A375 (cell line): ENCODE results near the gene CNKSR3.

DNA sequence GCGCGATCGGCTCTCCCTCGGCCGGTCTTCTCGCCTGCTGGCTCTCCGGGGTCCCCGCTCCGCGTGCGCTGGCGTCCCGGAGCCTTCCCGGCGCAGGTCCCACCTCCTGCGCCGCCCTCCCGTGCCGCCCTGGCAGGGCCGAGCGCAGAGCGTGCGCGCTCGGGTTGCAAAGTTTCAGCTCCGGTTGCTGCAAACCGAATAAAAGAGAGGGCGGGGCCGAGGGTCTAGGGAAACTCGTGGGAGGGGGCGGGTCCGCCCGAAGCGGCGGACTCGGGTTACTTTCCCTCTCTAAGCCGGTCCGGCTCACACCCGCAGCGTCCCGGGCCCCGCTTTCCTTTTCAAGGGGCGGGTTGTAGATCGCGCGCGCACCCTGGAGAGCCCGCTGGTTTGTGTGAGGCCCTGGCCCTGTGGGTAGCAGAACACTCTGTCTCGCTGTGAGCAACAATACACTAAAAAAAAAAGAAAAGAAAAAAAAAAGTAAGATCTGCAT lies at the start of gene CNKSR3:
Gene CNKSR3 (minus strand): TSS at position 200 of the 490 bp plus-strand sequence.
- RAMPAGE, long total RNA: no peak

DNA sequence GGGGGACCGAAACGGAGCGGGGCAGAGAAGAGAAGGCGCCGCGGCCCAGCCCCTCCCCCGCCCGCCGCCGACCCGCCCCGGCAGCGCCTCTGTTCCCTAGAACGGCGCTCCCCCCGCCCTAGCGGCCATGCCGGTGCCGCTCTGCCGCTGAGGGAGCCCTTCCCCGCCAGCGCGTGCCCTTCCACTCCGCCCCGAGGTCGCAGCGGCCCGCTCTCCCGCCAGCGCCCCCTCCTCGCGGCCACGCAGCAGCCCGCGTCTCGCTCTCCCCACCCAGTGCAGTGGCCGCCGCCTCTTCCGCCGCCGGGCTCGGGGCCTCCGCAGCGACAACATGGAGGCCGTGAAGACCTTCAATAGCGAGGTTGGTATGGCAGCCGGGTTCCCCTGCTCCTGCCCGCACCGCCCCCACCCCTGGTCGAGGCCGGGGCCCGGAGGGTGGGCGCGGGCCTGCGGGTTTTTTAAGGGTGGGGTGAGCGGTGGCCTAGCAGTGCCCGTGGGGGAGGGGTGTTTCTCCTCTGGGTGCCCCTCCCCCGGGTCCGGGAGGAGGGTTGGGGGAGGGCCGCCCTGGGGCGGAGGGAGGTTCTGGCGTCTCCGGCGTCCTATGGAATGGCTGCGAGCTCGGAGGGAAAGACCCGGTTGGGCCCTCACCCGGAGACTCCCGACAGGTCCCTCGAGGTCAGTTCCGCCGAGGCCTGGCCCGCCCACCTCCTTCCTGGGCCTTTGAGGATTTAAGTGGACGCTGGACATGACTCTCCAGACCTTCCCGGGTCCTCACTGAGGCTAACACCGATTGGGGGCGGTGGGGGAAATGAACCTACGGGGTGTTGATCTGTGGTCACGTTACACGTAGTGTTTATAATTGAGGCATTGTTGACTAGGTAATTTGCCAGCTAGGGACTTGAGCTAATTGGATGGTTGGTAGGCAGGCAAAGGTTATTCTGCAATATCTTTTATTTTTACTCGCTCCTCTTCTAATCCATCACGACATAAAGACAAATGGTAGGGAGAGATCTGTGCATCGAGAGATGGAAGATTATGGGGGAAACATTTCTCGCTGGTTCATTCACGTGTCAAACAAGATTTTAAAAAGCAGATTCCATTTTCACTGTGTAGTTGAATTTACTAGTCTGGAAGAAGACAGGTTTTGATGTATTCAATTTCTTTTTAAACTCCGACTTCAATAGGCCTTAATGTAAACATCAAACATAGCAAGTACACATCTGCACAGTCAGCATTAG lies 774 bp downstream of the SCAF8 start:
- RAMPAGE, long total RNA: no peak

DNA sequence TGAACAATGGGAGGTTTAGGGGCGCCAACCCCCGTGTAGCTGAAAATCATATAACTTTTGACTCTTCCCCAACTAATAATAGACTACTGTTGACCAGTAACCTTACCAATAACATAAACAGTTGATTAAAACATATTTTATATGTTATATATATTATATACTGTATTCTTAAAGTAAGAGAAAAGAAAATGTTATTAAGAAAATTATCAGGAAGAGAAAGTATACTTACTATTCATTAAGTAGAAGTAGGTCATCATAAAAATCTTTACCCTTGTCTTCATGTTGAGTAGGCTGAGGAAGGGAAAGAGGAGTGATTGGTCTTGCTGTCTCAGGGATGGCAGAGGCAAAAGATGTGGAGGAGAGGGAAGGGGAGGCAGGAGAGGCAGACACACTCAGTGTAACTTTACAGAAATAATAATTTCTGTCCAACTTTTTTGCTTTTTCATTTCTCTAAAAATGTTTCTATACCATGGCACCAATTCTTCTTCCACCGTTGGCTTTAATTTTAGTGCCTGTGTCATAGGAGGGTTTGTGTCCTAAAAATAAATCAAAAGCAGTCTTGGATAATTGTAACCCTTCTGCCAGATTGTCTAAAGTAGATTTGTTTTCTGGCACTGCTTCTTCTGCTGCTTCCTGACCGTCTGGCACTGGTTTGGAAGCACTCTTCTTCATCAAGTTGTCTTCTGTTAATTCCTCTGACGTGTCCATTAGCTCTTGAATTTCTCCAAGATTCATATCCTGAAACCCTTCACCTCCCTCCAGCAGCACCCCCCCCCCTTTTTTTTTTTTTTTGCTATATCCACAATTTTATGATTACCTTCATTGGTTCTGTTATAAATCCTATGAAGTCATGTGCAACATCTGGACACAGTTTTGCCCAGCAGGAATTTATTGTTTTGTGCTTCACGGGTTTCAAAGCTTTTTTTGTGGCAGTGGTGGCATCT lies 32.9 kb downstream of the SCAF8 start:
- RAMPAGE, long total RNA: no peak

DNA sequence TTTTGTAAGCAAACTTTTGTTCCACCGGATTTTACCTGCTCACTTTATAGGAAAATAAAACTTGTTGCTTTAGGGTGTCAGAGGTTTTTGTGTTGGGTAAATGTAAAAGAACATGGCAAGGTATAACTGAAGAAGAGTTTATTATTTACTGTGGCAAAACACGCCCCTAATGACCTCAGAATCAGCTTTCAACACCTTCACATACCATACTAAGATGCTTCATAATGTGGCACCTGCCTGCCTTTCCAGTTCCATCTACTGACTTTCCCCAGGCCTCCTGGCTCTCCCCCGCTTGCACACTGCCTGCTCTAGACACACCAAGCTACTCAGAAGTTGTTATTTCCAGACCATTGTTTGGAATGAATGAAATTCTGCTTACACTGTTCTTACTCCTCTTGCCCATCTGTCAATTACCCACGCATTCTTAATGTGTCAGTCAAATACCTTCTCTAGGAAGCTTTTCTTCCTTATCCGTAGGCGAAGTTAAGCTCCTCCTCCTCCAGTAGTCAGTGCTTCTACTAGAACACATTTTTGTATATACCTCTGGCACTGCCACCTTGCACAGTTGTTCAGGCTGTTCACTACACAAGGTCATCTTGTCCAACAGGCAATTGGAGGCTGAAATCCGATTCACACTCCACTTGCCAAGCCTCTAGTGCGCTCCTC lies 1.8 kb downstream of the TIAM2 start:
- RAMPAGE, long total RNA: no peak

- RAMPAGE, long total RNA: no peak
These were observed 109.7 kb upstream of the CLDN20 start for GRCh38 chr6:155153884-155154644.

GRCh38 chr6:155182945-155183626 lies 80.7 kb upstream of the CLDN20 start:
- RAMPAGE, long total RNA: no peak

DNA sequence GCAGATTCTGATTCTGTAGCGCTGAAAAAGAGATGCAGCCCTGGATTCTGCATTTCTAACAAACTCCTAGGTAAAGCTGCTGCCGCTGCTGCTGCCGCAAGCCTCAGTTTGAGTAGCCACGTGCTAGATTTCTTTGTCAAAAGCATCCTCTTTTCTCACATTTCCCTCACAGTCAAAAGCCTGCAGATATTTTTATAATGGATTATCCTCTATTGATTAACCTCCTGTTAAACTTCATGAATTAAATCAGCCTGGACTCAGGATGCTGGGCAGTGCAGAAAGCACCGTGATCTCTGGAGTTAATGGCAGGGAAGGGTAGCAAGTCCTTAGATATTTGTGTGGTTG lies 178.5 kb upstream of the NOX3 start:
- RAMPAGE, long total RNA: no peak

DNA sequence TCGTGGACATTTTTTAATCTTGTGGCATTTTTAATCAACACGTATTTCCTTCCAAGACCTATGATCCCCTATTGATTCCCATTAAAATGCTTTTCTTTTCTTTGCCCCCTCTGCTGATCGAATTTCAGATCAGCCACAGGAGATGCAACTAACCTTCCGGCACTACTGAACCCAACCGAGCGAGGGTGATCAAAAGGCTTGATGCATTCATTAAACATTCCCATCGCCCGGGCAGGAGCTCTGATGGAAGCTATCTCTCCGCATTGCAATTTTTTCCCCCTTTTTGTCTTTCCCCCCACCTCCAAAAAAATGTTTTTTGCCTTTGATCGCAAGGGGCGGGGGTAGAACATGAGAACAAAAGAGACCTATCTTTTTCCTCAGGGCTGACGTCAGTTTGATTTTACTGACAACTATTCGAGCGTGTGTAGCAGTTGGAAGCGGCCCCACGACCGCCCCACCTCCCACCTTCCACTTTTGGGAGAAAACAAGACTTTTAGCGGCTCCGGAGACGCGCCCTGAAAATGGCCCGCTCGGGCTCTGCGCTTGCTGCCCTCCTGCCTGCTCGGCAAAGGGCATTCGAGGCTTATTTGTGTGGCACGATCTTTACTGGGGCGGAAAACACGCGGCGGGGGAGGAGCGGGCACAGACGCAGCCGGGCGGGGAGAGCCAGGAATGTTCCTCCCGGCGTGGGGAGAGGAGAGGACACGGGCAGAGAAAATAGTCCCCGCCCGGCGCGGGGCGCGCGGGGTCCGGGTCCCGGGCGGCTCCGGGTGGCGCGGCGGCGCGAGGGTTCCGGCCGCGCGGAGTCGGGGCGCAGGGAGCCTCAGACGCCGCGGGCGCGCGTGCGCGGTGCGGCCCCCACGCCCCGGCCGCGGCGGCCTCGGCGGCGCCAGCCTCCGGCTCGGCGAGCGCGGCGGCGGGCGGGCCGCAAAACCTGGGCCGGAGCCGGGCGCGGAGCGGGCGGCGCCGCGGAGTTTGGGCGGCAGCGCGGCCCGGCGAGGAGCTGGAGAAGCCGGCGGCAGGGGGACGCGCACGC lies 90.3 kb upstream of the ARID1B start:
- RAMPAGE, long total RNA: no peak

- RAMPAGE, long total RNA: no peak
These were observed 58.5 kb upstream of the ARID1B start for GRCh38 chr6:156718692-156719110.

DNA sequence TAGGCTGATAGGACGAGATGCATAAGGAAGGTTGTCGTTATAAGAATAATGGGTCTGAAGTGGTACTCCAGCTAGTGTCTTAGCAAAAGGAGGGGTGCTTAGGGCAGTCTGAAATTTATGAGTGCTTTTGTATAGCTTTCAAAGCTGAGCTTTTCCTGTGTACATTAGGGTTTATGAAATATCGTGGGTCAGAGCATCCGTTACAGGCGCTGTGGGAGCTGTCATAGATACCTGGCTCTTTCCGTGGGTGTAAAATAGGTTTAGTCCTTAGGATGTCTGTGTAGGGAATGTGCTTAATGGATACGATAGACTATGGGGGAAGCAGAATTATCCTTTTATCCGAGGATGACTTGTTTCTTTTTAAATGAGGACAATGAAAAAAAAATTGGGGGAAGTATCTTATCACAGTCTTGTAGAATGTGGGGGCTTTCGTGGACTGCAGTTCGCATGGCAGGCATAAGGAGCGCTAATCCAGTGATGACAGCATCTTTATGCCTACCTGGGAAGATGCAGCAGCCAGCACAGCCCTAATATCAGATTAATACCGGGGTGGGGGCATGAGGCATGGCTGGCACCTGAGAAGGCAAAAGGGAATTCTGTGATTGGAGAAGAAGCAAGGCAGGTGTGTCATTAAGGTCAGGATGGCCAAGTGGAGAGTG lies 15.5 kb downstream of the ARID1B start:
- RAMPAGE, long total RNA: no peak

- RAMPAGE, long total RNA: no peak
These were observed 156.1 kb downstream of the ARID1B start for GRCh38 chr6:156932986-156934031.

DNA sequence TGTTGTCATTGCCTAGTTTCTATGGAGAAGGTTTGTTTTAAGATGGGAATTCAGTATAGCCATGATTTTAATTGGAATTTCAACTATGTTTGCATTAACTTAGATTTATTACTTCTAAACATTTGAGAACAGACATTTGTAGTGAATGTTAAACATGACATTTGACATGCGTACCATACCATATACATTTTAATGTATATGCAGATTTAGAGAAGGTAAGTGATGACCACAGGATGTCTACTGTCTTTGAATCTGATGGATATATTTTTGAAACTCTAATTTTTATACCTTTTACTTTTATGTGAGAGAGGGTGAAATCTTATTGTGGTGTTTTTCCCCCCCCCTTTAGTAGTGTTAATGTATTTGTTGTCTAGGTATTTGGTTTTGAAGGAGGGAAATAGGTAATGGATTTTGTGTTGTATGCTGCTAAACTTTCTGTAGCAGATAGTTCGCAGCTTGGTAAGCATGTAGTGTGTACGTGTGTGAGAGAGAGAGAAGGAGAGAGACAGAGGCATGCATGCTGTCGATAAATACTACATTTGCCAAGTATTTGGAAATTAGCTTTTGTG lies 159.6 kb downstream of the ARID1B start:
- RAMPAGE, long total RNA: no peak

DNA sequence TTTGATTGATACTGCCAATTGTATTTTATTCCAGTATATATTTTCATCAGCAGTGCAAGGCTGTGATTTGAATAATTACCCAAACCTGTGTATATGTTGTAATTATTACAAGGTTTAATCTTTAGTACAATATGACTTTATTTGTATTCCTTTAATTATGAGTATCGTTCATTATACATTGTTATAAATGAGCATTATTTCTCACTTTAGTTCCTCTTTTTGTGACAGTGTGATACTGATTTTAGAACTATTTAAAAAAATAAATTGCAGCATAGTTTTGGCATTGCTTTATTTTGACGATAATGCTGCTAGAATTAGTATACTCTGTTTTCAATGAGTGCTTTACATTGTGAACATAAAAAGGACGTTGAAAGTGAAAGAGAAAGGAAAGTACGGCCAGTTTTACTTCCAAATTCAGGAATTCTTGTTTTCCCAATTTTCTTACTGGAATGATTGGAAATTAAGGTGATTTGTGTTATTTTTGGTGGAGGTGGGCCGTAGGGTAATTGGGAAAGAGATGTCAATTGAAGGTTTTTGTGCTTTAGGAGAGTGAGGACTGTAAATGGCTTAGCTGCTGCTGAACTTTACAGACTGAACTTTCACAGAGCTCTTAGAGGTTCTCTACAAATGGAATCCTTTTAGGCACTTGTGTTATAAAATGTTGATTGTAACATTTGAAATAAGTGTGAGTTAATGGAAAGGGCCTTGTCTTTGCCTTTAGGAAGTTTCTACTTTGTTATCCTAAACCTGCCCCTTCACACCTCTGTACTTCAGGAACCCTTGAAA lies 256.2 kb downstream of the ARID1B start:
- RAMPAGE, long total RNA: no peak

DNA sequence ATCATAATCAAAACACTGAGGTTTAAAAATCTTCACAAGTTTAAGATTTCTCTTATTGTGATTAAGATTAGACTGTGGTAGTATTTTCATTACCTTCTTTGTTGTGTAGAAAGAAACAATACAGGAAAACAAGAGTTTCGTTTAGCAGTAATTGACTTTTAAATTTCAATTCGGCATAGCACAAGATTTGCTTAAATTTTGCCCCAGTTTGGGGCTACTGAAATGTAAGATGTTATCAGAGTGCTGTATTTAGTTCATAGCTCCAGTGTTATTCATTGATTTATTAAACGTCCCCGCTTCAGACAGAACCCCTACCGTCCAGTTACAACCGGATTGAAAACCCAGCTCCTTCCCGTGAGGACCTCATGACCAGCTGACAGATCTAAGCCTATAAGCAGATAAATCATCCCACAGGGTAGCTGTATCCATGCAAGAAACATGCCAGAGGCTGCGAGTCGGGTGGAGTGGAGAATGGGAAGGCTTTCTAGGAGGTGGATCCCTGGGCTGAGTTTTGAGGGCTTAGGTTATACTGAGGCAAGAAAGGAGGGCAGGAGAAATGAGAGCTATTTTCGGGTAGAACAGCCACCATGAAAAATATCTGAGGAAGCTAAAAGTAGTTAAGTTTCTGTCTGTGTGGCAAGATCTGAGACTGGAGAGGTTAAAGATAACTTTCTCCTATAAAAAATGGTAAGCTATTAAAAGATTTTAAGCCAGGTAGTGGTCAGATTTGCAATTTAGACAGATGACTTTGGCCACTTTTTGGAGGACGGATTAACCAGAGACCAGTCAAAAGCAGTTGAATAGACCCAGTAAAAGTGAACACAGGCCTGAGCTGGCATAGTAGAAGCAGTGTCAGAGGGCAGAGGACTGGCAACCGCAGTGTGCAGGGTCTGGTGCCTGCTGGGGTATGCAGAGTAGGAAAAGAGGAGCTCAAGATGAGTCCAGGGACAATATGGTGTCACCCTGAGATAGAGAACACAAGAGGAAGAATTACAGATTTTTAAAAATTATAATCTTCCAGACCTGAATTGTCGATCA lies 260.1 kb downstream of the ARID1B start:
- RAMPAGE, long total RNA: no peak

GRCh38 chr6:157144272-157145087 lies 178.8 kb downstream of the TMEM242 start:
- RAMPAGE, long total RNA: no peak

DNA sequence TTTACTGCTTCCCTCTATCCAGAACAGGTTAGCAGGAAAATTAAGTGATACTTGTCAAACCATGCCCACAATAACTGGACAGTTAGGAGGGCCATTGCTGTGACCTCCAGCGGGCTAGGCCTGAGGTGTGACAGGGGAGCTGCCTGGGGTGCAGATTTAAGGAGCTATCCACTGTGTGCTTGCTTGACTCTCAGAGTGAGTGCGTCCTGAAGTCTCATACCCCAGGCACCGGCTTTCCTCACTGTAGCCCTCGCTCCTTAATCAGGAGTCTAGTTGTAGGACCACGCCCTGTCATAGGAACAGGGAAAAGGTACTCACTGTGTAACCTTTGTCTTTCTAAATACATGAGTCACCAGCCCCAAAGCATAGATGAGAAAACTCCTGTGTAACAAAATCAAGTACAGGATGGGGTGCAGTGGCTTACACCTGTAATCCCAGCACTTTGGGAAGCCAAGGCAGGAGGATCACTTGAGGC lies 141.7 kb downstream of the TMEM242 start:
- RAMPAGE, long total RNA: no peak

- RAMPAGE, long total RNA: no peak
These were observed 115.1 kb downstream of the TMEM242 start for GRCh38 chr6:157208071-157208790.

GRCh38 chr6:157236899-157237098 lies 86.5 kb downstream of the TMEM242 start:
- RAMPAGE, long total RNA: no peak

DNA sequence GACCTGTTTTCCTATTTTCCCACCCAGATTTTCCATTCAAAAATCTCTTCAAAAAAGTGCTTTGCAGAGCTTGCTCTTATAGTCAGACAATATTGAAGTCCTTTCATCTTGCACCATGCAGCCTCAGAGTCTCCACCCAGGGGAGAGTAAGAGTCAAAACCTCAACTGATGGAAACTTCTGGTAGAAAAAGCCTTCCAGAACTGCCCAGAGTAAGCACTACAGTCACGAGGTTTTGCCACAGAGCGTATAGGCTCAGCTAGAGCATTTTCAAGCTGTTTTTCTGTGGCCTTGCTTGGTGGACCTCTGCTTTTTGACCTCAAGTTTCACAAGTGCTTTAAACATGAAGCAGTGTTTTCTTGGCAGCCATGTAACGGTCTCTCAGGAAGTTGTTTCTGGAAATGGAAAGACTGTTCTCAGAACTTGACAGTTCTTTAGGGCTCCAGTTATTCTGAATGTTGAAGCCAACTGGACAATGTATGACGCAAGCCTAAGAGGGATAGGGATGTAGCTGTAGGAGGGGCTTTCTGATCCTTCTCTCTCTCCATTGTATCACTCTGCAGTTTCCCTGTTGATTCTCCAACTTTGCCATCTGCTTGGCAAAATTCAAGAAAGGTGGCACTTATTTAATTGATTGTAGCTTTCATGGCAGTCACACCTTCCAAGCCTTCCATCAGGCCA lies 146.5 kb downstream of the ZDHHC14 start:
- RAMPAGE, long total RNA: no peak

DNA sequence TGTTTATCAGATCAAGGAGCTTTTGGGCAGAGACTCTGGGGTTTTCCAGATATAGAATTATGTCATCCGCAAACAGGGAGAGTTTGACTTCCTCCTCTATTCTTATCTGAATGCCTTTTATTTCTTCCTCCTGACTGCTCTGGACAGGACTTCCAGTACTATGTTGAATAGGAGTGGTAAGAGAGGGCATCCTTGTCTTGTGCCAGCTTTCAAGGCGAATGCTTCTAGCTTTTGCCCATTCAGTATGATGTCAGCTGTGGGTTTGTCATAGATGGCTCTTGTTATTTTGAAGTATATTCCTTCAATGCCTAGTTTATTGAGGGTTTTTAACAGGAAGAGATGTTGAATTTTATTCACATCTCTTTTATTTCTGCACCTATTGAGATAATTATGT lies 198.8 kb downstream of the ZDHHC14 start:
- RAMPAGE, long total RNA: no peak